ENCODE data around the gene THYN1.

GRCh38 chr11:134252567-134253691, at the start of gene THYN1:
Gene THYN1, minus strand, starts transcription at chr11:134253352.
- RRBS, result 2% methylated on average over 12 of the region's 66 CpGs

GRCh38 chr11:134269206-134269526, 7.0 kb upstream of the GLB1L3 start:
- RRBS, result no CpG with 5 or more reads among the region's 4 CpGs

DNA sequence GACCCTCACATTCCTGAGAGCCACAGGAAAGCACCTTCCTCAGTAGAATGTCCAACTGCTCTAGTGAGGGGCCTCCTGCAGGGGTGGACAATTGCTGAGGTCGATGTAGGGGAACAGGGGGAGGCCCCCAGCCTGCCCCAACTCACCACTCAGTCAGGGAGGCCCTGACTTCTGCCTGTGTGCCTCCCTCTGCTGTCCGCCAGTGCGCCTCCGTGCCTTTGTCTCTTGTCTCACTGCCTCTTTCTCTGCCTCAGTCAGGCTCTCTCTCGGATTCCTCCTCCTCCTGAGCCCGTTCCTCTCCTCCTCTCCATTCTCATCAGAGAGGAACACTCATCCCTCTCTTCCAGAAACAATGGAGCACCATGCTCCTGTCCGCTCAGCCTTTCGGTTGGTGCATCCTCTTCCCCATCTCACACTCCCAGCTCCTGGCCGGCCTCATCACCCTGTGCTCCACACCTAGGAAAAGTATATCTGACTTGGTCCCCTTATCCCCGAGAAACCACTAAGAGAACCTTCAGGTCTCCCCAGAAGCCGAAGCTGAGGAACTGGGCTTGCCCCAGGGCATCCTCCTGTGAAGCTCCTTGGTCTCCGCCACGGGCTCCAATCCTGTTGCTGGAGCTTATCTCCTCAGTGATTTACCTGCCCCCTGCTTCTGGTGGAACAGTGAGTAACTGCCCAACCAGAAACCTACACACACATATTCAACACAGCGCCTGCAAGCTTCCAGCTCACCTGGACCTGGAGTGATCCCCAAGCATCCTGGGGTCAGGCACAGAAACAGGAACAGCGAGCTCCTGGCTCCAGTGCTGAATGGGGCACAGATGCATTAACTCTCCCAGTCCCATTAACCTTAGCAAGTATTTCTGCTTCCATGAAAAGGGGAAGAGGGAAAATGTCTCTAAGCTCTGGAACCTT, 2.2 kb downstream of the B3GAT1 start:
- RRBS, result no CpG with 5 or more reads among the region's 15 CpGs

Data from choroid plexus epithelial cell (primary cell).